ENCODE results near the genes CD160 and ANKRD34A.

DNA sequence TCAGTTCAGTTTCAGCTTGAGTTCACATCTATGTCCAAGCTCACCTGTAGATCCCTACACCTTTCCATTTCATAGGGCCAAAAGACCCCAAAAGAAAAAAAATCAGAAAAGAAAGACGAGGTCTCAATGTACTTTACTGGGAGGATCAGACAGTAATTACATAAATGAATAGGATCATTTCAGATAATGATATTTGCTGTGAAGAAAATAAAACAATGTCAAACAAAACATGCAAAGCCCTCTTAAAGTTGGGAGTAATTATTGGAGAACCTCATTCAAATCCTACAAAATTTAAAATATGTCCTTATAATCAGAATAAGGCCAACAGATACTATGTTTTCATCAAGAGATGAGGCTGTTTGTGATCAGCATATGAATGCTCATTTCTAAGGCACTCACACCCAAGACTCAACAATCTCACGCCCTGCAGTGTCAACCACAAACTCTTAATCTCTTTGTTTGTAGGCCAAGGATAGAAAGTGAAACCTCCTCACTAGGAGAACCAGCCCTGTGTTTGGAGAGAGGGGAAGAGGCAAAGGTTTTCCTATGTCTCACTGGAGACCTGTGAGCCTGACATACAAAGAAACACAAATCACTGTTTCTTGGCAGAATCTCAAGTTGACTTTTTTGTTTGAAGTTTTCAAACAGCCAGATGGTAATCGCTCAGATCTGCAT, 16.8 kb downstream of the PDZK1 start:
- PRO-cap: no peak

DNA sequence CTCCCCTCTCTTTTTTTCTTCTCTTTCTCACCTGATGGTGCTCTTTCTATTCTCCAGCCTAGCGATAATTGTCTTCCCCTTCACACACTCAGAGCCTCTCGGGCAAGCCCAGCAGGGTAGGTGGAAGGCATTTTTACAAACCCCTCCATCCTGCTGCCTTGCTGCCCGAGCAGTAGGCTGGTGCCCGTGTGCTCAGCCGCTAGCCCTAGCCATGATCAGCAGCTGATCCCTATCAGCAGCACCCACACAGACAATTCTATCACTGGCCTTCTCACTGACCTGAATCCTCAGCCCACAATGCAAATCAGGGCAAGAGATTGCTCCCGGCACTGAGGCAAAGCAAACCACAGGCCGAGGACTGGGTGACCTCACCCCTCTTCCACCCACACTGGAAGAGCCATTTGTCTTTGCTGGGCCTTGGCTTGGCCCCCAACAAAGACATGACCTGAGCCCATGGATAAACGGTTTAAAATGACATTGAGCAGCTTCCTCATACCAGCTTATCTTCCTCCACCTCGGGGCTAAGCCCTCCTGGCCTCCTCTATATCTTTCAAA, 896 bp upstream of the PDZK1 start:
- PRO-cap: no peak

DNA sequence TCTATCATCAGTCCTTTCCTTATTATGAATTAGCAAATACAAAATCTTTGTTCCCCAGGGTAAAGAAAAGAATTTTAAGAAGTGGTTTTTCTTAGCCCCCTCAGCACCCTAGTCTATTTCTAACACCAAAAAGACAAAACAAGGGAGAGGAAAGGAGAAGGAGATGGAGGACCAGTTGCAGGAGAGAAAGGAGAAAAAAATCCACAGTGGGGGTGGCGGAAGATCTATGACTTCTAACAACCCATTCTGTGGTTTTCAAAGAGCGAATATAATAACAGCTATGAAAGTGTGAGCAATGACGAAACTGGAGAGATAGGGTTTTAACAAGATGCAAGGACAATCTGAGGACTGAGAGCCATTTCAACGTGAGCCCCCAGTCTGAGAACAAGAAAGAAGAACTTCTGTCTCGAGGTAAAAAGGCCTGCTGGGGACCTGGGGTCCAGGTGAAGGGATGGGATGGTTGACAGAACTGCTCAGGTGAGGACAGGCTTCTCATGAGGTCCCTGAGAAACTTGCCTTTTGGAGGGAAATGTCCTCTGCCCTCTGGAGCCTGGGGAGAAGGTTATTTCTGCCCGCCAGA, at the start of gene CD160:
Gene CD160 (plus strand): TSS at position 351 of the 580 bp plus-strand sequence.
- PRO-cap: no peak

DNA sequence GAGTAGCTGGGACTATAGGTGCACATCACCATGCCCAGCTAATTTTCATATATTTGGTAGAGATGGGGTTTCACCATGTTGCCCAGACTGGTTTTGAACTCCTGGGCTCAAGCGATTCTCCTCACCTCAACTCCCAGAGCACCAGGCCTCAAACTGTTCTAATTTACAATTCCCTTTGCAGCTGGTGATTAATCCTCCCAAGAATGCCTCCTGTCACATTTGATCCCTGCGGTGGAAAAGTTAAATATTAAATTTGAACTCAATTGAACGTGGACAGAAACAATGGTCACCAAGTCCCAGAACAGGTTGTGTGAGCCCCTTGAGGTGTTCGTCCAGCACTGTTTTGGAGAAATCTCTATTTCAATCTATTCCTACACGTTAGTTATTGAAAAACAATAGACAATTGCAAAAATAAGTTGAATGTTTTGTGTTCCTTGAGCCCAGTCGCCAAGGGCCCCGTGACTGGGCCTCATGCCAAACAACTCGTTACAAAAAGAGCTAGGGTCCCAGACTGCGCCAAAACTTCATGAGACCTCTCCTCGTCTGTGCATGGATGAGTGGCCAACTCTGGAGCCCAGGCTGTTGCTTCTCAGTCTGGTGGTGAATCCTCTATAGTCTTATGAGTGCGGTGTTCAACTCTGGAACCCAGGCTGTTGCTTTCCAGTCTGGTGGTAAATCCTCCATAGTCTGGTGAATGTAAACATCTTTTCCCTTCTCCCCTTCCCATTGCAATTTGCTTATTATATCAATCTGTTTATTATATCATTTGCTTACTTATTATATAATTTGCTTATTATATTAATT, 2.1 kb upstream of the ANKRD35 start:
- PRO-cap: no peak

GRCh38 chr1:145919257-145919942, 883 bp upstream of the PEX11B start:
- PRO-cap: bidirectional peak, plus-strand start at chr1:145919654, minus-strand start at chr1:145919557

GRCh38 chr1:145963996-145965195, at the start of gene ANKRD34A:
ANKRD34A (minus strand) TSS chr1:145964575.
- PRO-cap: bidirectional peak, plus-strand start at chr1:145964716, minus-strand start at chr1:145964602

GRCh38 chr1:145983009-145983792, 13.2 kb downstream of the TXNIP start:
- PRO-cap: unidirectional peak, plus-strand start at chr1:145983291

DNA sequence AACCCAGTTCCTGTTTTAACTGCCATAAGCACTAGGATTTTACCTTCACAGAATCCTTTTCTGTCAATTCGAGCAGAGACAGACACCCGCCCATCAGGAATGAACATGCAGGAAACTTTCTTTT, 1.6 kb downstream of the TXNIP start:
- PRO-cap: no peak

GRCh38 chr1:146036933-146037590, 15.5 kb upstream of the HJV start:
- PRO-cap: unidirectional peak, plus-strand start at chr1:146037217; unidirectional peak, plus-strand start at chr1:146037481; unidirectional peak, plus-strand start at chr1:146037540

- PRO-cap: no peak
Observed at GRCh38 chr1:146049347-146049918, 27.9 kb upstream of the HJV start.

- PRO-cap: no peak
Observed at GRCh38 chr1:147156975-147157852, 15.1 kb downstream of the PRKAB2 start.

- PRO-cap: no peak
Observed at GRCh38 chr1:147423085-147423303, 118.3 kb upstream of the BCL9 start.

DNA sequence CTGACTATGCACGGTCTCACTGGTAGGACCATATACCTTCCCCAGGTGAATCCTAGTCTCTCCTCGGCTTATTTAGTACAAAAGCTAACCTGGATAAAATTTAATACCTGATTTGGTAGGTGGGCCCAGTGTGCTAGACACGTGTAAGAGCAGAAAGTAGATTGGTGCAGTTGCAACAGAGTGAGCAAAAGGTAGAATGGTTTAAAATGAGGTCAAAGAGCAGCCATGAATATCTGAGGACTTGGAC, 61.5 kb upstream of the BCL9 start:
- PRO-cap: no peak

- PRO-cap: no peak
Observed at GRCh38 chr1:147504532-147505418, 36.5 kb upstream of the BCL9 start.

DNA sequence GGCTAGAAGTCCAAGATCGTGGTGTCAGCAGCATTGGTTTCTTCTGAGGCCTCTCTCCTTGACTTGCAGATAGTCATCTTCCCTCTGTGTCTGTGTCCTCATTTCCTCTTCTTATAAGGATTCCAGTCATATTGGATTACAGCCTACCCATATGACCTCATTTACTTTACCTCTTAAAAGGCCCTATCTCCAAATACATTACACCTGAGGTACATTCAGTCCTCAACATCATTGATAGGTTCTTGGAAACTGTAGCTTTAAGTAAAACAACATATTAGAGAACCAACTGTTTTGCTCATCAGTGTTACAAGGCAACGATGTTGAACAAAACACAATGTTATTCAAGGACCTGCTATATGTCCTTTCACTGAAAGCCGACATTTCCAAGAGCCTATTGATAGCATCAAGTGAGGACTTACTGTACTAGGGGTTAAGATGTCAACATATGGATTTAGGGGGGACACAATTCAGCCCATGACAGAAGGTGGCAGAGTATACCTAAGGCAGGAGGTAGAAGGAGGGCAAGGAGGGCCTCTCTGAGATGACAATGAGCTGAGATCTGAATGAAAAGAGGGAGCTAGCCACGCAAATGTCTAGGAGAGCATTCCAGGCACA, 27.3 kb downstream of the ACP6 start:
- PRO-cap: no peak

- PRO-cap: no peak
Observed at GRCh38 chr1:147655096-147655487, 15.2 kb downstream of the ACP6 start.

GRCh38 chr1:147738756-147739107, 21.7 kb downstream of the GJA5 start:
- PRO-cap: no peak

DNA sequence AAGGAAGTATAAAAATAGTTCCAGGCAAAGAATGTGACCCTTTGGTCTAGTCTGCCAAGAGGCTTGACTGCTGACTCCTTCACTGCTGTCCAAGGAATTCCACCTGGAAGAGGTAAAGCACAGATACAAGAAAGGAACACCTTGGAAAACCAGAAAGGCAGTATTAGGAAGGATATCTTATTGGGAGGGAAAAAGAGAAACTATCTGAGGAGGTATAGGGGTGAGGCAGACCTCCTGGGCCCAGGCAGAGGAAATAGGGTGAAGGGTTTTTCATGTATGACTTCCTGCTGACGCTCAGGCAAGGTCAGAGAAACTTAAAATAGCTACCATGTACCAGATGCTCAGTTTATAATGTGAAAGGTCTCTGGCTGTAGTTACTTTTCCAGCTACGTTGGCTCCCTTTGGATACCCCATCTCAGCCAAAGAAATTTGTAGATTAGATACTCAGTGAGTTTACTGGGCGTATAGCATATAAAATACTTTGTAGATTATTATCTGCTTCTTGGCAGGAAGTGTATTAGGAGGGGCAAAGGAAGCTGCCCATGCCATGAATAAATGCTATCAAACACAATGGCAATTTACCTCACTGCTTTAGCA, 2.1 kb upstream of the GJA5 start:
- PRO-cap: unidirectional peak, plus-strand start at position 344 of the sequence

DNA sequence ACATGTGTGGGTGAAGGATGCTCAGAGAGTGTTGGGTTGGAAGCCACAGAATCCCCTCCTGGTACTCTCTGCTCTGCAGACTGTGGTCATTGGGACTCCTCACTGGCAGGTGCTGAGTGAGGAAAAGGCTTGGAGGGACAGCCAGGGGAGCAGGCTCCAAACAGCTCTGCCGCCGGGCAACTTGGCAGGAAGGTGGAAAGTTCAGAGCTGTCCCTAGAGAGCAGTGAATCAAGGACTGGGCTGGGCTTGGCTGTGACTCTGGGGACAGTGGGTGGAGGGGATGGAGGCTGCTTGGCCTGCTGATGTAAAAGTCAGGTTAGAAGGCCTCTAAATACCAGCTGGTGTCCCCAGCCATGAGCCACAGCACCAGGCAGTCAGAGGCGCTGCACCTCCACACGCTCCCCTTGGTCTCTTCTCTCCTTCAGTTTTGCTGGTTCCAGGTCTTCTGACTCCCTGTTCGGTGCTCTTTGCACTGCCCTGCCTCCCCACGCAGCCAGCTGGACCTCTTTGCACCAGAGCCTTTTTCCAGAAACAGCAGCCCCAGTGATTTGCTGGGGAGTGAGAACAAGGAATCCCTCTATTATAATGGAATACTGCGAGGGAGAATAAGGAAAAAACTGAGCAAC, 11.4 kb upstream of the GJA5 start:
- PRO-cap: no peak

DNA sequence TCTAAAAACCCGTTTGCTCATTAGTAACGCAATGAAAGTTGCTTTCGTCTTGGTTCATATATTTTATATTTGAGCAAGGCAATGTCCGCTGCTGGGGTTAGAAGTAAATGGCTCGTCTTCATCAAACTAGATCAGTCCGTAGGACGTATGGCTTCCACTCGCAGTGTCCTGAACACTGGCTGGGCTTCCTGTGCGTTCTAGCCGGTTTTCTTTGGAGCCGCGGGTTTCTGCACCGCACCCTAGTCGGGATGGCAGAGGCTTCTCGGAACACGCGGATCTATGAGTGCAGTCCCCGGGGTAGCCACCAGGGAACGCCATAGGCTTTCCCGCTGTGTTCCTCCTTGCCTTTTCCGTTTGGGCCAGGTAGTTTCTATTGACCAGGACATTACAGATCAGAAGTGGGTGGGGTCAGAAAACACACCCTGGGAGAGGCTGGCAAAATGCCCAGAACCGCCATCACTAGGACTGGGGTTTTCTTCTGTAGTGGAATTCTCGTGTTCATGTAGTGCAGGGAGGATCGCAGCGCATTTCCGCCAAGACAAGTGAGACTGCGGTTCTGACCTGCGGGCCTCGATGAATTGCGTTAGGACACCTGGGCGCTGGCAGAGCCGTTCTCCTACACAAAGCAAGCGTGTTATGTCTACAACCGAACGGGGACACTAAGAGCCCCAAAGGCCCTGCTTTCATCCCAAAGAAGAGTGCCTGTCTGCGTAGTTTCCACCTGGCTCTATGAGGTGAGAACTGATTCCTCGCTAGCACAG, 121.7 kb downstream of the PPIAL4G start:
- PRO-cap: no peak

Data from pulmonary lymph node (tissue), 1 donor.